ENCODE results near the gene MBD4.

GRCh38 chr3:129067453-129068444, 7.2 kb downstream of the GP9 start:
- PRO-cap, result no peak

DNA sequence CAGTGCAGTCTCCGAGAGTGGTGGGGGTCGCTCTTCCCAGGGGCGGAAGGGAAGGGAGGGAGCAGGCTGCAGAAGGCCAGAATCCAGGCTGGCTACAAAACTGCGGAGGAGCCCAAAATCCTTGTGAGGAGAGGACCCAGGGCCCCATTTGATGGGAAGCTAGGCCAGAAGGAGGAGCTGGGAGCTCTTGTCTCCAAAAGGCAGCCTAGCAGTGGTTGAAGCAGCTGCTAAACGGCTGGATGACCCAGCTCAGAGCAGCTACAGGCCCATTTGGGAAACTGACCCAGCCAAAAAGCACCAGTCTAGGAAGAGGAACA, 1.0 kb upstream of the RAB43 start:
- PRO-cap, result no peak

DNA sequence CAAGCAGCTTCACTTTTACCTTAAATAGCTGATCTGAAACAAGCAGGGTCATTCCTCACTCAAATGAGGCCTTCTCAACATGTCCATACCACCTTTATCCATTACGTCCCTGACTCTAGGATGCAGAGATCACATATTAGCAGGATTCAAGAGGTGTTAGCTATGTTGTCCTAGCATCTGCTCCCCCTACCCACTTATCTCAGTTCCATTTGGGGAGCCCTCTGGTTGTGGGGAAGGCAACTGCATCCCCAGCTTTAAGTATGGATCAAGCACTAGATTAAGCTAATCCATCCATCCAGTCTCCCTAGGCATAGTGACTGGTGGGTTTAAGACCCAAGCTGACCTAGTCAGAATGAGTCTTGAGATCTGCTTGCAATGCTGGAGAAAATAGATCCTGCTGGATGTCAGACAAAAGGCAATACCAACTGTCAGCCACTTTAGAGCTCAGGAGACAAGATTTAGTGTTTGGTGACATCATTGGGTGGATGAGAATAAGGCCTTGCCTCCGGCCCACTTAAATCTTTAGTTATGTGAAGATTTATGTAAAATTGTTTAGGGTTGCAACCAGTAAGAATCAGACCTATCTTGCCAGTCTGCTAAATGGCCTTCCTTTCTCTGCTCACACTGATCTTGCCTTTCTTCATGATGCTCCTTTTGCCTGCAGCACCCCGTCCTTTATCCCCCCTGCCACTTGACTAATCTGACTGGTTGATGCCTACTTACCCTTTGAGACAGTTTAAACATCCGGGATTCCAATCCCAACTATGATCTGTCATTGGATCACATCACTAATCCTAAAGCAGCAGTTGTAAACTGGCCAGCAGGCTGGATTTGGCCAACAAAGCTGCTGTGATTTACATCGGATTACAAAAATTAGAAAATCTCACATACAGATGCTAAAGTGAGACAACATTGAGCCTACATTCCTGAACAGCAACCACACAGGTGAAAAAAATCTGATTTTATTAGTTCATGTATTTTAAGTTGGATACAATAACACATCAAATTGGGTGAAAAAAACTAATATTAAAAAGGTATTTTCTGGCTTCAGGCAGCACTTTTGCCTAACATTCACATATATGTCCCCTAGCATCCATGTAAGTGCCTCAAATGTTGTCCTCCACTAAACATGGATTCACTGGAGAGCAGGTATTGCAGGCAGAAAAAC, 2.2 kb upstream of the ISY1 start:
- PRO-cap, result unidirectional peak, minus-strand start at position 521 of the sequence

GRCh38 chr3:129245299-129246165, 3.9 kb upstream of the COPG1 start:
- PRO-cap, result unidirectional peak, minus-strand start at chr3:129245819

- PRO-cap, result no peak
Observed at GRCh38 chr3:129425241-129426220, 2.9 kb downstream of the EFCAB12 start.

- PRO-cap, result no peak
Observed at GRCh38 chr3:129431879-129432638, 3.6 kb upstream of the EFCAB12 start.

DNA sequence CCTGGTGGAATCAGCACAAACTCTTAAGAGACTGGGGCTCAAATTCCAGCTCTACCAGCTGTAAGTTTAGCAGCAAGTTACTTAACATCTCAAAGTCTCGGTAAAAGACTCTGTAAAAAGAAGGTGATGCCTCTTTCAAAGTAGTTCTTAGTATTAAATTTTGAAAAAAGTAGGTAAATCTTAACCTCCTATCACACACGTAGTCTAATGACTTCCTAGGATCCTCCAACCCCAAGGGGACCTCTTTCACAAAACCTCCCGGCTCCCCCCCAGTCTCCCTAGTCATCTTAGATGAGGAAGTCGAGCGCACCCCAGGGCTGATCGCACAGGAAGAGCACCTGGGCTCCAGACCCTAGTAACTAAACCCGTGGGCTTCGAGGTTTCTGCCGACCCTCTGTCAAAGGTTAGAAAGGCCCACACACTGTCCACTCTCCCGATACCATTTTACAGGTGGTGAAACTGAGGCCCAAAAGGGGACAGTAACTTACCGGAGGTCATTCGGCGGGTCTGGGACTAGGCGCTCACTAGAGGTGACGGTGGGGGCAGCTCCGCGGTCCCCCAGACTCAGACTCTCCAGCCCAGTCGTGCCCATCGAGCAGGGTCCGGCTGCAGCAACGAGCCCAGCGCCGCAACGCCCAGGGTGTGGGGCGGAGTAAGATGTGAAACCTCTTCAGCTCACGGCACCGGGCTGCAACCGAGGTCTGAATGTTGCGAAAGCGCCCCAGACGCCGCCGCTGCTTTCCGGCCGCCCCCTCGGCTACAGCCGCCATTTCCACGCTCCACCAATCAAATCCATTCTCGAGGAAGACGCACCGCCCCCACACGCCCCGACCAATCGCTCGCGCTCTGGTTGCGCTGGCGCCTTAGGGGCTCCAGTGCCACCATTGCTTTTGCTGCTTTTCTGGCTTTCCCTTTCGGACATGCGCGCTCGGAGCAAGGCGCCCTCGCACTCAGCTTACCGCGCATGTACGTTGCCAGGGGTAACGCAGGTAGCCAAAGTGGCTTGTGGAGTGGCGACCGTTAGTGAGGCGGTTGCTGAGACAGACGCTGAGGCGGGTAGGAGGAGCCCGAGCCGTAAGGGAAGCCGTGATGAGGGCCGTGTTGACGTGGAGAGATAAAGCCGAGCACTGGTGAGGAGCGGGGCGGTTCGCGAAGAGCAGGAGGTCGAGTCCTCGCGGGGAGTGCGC, at the start of gene MBD4:
TSS of gene MBD4 (minus strand) at position 707 of the 1,187 bp plus-strand sequence.
- PRO-cap, result bidirectional peak, plus-strand start at position 279 of the sequence, minus-strand start at position 333 of the sequence; bidirectional peak, plus-strand start at position 893 of the sequence, minus-strand start at position 644 of the sequence; bidirectional peak, plus-strand start at position 1,143 of the sequence, minus-strand start at position 1,129 of the sequence

- PRO-cap, result no peak
Observed at GRCh38 chr3:129441807-129442328, 1.8 kb downstream of the IFT122 start.

DNA sequence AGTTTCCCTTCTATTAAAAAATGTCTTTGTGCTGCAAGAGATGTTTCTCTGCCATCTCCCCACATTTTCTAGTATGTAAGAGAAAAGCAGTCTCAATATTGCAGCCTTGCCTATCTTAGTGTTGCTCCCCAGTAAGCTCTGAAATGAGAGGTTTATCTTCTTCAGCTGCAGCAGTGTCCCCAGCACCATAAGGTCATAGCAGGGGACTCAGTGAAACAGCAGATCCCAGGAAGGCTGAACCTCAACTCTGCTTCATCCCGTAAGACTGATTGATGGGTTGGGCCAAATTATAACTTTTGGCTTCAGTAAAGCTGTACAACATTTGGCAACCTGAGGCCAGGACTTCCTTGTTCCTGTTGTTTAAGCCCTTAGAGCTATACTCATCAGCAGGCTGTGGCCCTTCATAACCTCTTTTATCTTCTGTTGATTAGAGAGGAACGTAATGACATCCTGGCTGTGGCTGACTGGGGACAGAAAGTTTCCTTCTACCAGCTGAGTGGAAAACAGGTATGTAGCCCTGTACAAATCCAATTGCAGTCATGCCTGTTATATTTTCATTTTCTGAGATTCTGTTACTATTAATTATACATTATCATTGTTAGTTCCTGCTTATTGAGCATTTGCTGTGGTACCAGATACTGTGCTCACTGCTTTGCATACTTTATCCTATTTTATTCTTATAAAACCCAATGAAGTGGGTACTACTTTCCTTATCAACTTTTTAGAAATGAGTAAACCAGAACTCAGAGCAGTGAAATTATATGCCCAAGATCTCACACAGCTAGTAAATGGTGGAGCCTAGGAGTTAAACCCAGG, 29.1 kb downstream of the IFT122 start:
- PRO-cap, result no peak

DNA sequence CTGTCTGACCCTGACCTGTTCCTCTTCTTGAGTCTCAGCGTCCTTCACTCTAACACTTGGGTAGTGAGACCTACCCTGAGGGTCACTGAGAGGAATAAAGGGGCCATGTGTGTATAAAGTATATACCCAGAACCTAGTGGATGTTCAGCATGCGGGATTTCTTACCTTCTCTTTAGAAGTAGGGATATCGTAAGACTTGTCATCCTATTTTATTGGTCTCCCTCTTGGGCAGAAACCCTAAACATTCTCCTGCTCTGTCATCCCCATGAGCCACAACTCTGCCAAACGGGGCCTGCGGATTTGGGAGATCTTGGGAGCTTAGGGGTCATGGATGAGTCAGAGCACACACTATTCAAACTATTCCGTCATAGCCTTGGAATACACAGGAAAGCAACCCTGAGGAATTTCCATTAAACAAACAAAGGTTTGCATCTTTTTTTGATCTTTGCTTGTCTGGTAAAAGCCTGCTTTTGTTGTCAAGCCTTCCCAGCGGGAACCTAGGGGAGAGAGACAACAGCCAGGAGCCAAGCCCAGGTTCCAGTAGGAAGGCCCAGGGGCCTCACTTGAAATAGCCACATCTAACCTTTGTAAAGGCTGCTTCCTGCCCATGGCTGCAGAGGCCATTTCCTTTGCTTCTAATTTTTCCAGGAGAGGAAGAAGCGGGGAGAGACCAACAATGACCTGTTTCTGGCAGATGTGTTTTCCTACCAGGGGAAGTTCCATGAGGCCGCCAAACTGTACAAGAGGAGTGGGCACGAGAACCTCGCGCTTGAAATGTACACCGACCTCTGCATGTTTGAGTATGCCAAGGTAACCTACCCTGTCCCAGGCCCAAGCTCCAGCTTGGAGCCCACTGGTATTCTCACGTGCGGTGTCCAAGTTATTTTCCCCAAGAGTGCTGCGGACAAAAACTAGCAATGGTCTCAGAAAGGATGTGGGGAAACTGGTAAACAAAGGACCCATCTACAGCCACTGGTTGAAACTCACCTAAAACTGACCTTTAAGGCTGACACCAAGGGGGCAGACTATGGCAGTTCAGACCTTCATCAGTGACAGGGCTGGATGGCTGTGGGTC, 33.3 kb upstream of the RHO start:
- PRO-cap, result no peak

DNA sequence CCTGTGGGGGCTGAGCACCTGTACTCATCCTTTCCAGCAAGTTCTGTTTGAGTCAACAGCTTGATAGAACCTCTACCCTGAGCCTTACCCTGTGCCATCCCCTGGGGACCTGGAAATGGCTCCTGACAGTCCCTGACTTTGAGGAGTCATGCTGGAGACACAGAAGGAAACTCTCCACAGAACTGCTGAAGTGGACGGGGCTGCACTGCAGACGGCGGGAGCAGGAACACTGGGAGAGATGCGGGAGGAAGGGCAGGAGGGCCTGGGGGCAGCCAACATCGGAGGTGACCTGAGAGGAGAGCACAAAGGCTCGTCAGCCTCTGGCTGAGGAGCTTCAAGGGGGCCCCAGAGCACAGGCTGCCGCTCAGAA, 14.9 kb upstream of the RHO start:
- PRO-cap, result no peak

GRCh38 chr3:129569167-129570172, 26.5 kb downstream of the H1-8 start:
- PRO-cap, result no peak

GRCh38 chr3:129570728-129571433, 27.9 kb downstream of the H1-8 start:
- PRO-cap, result no peak

- PRO-cap, result no peak
Observed at GRCh38 chr3:129594835-129595205, 11.7 kb downstream of the PLXND1 start.

DNA sequence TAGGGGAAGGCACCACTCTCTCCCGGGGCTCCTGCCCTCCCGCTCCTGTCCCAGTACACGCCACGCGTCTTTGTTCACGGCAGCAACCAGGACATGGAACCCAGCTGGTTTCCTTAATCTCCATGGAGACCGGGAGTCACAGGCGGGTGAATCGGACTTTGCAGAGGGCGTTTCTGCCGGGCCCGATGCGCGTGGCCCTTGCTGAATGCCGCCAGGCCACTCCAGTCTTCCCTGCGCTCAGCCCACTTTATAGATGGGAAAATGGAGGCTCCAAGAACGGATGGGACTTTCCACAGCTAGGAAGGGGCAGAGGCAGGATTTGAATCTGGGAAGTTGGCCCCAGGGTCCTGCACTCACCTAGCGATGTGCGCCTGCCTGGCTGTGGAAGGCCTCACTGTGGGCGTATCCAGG, 7.4 kb downstream of the PLXND1 start:
- PRO-cap, result no peak

DNA sequence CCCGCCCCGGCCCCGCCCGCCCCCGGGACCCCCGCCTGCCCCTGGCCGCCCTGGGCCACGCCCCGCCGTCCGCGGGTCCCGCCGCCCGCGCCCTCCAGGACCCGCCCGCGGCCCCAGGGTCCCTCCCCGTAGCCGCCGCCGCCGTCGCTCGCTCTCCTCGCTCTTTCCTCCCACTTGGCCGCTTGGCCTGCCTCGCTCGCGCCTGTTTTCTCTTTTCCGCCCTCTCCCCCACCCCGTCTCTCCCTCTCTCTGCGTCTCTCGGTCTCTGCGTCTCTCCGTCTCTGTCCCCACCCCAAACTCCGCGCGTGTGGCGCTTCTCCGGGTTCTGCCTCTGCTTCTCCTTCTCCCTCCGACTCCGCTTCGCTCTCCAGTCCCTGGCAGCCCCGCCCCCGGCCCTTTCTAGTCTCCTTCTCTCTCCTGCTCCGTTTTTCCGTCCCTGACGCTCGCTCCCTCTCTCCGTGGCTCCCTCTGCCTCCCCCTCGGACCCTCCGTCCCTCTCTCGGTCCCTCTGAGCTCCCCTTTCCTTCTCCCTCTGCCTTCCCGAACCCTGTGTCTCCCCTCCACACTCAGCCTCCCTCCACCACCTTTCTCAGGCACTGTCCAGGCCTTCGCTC, 492 bp upstream of the PLXND1 start:
- PRO-cap, result bidirectional peak, plus-strand start at position 173 of the sequence, minus-strand start outside the sequence

DNA sequence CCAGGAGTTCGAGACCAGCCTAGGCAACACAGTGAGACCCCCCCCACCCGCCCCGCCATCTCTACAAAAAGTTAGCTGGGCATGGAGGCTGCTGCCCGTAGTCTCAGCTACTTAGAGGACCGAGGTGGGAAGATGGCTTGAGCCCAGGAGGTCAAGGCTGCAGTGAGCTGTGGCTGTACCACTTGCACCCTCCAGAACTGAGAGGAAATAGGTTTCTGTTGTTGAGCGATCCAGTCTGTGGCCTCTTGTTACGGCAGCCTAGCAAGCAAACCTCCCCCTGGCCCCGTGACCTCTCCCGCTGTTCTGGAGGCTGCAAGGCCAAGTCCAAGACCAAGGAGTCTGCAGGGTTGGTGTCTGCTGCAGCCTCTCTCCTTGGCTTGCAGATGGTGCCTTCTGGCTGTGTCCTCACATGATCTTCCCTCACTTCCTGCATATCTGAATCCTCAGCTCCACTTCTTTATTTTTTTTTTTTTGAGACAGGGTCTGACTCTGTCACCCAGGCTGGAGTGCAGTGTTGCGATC, 17.8 kb upstream of the PLXND1 start:
- PRO-cap, result no peak

DNA sequence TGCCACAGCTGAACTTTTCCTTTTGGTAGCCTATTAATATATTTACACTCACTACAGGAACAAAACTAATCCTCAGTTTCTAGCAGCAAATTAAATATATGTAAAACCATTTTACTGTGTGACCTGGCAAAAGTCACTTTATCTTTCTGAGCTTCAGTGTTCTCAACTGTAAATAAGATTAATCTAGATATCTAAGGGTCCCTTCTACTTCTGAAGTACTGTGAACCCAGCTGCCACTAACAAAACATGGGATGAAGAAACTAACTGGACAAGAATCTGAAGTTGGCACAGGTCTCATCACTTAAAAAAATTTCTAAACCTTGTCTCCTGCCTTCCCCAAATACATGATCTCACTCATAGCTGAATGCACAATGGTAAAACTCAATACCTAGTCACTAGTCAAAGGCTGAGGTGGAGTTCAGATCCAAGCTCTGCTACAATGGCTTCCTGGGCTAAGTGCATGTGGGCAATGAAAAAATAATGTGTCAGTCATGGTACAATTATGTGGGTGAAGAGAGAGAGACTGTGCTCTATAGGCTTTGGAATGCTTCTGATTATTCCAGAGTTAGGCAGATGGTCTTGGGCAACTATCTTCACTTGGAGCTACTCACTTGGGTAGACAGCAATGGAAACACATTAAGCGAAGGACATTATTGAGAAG, 58.4 kb upstream of the PLXND1 start:
- PRO-cap, result no peak

GRCh38 chr3:129670284-129671338, 64.1 kb upstream of the PLXND1 start:
- PRO-cap, result no peak

- PRO-cap, result no peak
Observed at GRCh38 chr3:129722033-129722485, 115.6 kb upstream of the PLXND1 start.